SJCRH30 (cell line): ENCODE measurements around a stretch of chr15.

GRCh38 chr15:90995008-90995543 is 741 bp upstream of the PRC1 start:
- RAMPAGE, long total RNA: no peak

- RAMPAGE, long total RNA: no peak
Measured at GRCh38 chr15:91032804-91033391, 10.5 kb upstream of the VPS33B start.

GRCh38 chr15:91059396-91059759 is 37.0 kb upstream of the VPS33B start:
- RAMPAGE, long total RNA: no peak

GRCh38 chr15:91861192-91861427 is 7.6 kb downstream of the SLCO3A1 start:
- RAMPAGE, long total RNA: no peak

- RAMPAGE, long total RNA: no peak
Measured at GRCh38 chr15:91941634-91942217, 88.2 kb downstream of the SLCO3A1 start.

- RAMPAGE, long total RNA: no peak
Measured at GRCh38 chr15:91942557-91942983, 89.1 kb downstream of the SLCO3A1 start.

DNA sequence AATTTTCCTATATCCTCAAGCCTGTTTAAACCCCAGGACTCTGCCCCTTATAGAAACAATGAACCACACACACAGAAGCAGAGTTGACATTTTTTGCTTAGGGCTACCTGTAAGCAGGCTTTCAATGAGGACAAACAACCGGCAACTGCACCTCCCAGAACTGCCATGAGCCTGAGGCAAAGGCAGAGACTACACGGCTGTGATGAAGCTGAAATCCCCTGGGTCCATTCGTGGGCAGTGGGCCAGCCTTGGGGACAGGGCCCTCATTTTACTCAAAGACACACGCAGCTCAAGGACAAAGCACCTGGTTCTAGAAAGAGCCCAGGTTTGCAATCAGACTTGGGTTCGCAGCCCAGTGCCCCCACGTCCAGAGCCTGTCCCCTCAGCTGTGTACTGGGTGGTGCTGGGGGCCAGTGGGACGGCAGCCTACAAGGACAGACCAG is 18.0 kb downstream of the FAM174B start:
- RAMPAGE, long total RNA: no peak

DNA sequence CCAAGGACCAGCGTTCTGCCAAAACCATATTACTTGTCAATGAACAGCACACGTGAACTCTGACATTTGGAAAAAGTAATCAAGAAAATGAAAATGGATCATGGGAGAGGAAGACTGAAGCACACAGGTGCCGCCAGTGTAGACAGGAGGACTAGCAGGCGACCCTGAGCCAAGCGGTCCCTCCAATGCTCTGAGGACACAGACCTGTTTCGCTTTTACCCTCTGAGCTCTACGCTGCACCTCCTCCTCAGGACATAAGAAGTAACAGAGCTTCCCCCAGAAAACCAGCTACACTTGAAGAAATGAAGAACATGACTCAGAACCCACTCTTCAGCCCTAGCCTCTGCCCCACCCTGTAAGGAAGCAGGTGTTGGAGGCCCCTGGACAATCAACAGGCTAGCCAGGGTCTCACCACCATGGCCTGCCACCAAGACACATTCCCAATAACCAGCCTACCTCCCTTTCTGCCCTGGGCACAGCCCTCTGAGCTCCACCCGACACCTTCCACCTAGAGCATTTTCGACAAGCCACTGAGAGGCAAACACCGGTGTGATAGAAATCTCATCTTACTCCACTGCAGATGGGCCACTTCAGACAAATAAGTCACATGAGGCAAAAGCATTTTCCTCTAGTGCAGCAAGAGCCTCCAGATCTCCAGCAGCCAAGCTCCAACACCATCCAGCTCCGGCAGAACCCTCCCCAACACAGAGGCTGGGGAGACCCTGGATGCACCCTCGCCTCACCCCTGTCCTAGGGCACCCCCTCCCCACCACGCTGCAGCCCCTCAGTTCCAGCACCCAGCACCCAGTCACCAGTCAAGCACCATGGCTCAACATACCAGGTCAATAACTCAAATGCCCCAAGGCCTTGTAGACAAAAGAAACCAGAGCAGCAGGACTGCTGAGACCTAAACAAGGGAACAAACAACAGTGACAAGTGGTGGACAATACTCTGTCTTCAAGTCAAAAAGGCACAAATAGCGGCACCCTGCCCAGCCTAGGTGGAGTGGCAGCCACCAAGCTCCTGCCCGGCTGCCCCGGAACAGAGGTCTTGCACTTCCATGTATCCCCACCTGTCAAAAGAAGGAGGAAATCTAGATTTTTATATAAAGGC is 11.4 kb downstream of the FAM174B start:
- RAMPAGE, long total RNA: no peak

DNA sequence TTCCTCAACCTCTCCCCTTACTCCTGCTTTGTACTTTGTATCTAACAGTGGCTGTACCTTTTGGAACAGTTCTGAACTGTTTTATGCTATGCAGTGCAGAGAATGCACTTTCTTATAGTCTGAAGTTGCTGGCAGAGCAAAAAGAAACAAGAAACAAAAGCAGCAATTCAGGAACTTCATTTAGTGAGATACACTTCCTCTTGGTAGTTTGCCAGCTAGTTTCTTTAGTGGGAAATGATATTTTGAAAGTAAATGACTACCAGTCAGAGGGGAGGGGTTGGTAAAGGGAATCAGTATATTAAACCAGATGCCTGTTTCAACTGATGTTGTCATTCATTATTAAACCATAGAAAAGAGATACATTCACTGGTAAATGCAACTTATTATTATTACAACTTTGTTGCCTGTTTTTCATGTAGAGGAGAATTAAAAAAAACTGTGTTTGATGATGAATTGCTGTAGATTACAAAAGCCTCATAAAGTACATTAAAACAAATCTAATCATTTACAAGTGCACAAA is 54.9 kb upstream of the CHD2 start:
- RAMPAGE, long total RNA: no peak

- RAMPAGE, long total RNA: no peak
Measured at GRCh38 chr15:92878322-92879047, 21.6 kb upstream of the CHD2 start.

DNA sequence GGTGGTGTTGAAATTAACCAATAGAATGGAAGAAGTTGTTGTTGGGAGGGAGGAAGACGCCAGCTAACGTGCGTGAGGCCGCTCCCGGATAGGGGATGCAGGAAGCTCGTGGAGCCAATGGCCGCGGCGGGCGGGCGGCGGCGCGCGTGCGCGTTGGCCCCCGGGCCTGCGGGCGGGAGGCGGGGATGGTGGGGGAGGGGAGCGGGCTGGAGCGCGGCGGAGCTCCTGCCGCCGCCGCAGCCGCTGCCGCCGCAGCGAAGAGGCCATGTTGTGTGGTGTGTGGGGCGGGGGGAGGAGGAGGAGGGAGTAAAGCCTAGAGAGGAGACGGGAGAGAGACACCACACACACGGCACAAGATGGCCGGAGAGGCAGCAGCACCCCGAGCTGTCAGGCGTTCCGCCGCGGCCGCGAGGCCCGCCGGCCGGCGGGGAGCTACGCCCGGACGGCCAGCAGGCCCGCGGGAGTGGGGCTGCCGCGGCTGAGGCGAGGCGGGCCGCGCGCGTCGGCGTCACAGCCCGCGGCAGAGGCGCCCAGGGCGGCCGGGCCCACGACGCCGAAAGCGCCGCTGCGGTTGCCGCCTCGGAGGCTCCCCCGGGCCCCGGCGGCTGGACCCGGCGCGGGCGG is 17.5 kb upstream of the CHD2 start:
- RAMPAGE, long total RNA: no peak

GRCh38 chr15:92901523-92902532 is 1.7 kb downstream of the CHD2 start:
- RAMPAGE, long total RNA: no peak

DNA sequence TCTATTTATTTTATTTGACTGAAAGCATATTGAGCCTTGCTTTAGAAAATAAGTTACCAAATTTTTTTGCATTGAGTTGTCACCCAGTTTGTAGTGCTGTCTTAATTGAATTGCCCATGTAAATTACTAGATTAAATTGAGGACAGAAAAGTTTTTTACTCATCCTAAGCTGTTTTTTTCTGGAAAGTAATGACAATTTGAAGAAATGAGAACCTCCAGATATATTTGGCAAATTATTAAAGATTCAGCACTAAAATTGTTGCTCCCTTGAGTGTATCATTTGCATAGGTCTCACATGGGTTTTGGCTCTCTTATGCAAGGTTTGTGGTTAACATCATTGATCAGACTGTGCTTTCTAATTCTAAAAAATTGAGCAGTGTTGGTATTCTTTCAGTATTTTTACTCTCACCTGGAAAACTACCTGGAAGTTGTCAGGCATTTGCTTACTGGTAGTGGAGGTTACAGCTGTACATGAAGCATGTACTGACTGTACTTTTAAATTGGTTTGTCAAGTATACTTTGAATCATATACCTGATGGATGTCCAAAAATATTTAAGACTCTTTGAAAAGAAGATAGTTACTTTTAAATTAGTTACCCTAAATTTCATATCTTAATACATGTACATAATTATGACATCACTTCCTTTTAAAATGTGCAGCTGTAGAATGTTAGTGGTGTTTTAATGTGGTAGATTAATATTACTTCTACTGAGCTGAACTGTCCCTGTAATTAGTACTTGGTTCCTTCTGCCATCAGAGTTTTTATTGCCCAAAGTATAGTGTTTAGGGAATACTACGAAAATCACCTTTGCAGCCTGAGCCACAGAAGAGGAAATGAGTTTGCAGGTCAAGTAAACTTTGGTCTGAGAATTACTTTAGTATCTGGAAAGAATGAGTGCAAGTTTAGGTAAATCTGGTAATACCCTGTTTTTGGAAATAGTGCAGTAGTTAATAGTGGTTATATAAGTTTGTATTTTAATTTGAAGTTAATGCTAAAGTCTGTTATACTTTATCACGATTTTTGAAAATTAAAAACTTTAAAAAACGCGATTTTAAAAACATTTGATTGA is 2.7 kb downstream of the CHD2 start:
- RAMPAGE, long total RNA: no peak

GRCh38 chr15:92934710-92935040 is 34.6 kb downstream of the CHD2 start:
- RAMPAGE, long total RNA: no peak

DNA sequence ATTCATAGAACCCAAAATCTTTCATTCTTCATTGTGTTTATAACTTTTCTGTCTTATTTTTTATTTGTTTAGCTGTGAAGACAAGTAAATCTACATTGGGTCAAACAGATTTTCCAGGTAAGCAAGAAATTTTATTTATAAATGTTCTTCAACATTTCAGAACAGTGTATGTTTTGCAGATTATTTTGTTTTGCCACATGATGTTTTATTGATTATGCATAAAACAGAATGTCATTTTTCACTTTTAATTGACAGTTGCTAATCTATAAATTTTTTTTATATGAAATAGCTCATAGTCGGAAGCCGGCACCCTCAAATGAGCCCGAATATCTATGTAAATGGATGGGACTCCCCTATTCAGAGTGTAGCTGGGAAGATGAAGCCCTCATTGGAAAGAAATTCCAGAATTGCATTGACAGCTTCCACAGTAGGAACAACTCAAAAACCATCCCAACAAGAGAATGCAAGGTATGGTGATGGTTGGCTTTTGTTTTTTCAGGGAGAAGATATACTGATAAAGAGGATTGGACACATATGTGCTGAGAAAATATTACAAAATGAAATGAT is 45.7 kb downstream of the CHD2 start:
- RAMPAGE, long total RNA: no peak

DNA sequence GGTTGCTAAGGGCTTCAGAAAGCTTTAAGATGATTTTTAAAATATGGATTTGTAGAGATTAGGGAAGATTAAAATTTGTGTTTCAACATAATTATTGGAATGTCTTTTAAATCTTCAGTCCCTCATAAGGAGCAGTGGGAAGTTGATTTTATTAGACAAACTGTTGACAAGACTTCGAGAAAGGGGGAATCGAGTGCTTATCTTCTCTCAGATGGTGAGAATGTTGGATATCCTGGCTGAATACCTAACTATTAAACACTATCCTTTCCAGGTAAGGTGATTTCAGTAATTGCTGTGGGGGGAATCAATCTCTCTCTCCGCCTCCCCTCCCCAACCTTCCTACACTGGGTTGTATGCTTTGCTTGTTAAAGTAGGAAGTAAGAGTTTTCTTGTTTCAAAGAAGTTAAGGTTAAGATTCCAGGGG is 72.0 kb downstream of the CHD2 start:
- RAMPAGE, long total RNA: no peak

DNA sequence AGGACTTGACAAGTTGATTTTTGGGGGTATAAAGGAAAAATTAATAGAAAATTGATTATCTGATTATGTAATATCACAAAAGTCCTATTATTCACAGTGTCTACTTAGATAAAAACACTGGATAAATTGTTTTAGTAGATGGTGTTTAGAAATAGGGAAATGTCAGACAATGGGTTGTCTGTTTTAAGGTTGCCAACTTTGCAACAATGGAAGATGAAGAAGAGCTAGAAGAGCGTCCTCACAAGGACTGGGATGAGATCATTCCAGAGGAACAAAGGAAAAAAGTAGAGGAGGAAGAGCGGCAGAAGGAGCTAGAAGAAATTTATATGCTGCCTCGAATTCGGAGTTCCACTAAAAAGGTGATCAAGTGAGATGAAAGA is 84.0 kb downstream of the CHD2 start:
- RAMPAGE, long total RNA: no peak

GRCh38 chr15:93088302-93088731 is 694 bp downstream of the RGMA start:
- RAMPAGE, long total RNA: no peak

- RAMPAGE, long total RNA: no peak
Measured at GRCh38 chr15:93247673-93248040, 158.6 kb upstream of the RGMA start.

- RAMPAGE, long total RNA: no peak
Measured at GRCh38 chr15:93862677-93863270, 368.6 kb upstream of the MCTP2 start.